SP-49 (cell line): ENCODE data around the genes KRTAP13-1, KRTAP6-1, SCAF4 and MRAP.

DNA sequence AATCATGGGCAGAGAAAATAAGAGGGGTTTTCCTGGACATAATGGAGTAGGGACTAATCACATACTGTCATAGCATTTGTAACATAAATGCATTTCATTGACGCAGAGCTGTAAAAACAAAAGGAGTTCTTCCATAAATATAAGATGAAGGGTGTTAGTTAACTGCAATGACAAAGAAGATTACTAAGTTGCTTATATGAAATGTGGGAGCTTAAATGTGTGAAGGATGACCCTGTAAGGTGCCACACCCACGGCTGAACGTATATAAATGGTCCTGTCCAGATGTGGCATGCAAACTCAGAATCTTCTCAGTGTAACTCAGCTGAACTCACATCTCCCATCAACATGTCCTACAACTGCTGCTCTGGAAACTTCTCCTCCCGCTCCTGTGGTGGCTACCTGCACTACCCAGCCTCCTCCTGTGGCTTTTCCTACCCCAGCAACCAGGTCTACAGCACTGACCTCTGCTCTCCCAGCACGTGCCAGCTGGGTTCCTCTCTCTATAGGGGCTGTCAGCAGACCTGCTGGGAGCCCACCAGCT lies at the start of gene KRTAP13-1:
KRTAP13-1 (plus strand) TSS at position 290 of the 541 bp plus-strand sequence.
- PRO-cap: no peak

- PRO-cap: no peak
These were observed at the start of gene KRTAP6-1 for GRCh38 chr21:30613862-30614201. KRTAP6-1 (minus strand) TSS chr21:30613930.

DNA sequence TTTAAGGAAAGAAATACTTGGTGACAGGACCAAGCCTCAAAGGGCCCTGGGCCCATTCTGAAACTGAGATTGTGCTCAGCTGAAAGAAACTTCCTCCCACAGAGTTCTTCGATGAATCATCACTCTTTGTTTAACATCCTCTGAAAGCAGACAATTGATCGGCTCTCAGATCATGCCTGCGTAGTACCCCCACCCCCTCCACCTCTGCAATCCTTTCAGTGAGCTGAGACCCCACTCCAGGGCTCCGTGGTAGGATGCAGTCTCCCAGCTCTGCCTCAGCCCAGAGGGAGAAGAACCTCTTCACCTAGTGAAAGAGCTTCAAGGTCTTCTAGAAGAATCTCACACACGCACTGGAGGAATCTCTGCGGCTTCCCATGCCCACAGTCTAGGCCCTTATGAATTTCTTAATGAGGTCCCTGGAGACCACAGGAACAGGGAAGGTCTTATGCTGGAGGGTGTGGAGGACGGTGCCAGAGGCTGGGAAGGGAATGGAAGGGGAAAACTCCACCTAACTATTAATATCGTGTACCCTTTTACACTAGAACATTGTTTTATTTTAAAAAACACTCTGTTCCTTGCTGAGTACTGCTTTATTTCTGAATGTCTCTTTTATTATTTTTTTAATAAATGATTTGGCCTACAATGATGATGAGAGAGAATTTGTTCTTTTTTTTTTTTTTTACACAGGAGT lies 104.8 kb upstream of the SOD1 start:
- PRO-cap: no peak

DNA sequence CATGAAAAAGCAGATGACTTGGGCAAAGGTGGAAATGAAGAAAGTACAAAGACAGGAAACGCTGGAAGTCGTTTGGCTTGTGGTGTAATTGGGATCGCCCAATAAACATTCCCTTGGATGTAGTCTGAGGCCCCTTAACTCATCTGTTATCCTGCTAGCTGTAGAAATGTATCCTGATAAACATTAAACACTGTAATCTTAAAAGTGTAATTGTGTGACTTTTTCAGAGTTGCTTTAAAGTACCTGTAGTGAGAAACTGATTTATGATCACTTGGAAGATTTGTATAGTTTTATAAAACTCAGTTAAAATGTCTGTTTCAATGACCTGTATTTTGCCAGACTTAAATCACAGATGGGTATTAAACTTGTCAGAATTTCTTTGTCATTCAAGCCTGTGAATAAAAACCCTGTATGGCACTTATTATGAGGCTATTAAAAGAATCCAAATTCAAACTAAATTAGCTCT lies 9.0 kb downstream of the SOD1 start:
- PRO-cap: no peak

GRCh38 chr21:31692101-31692772 lies 32.7 kb downstream of the SOD1 start:
- PRO-cap: no peak

DNA sequence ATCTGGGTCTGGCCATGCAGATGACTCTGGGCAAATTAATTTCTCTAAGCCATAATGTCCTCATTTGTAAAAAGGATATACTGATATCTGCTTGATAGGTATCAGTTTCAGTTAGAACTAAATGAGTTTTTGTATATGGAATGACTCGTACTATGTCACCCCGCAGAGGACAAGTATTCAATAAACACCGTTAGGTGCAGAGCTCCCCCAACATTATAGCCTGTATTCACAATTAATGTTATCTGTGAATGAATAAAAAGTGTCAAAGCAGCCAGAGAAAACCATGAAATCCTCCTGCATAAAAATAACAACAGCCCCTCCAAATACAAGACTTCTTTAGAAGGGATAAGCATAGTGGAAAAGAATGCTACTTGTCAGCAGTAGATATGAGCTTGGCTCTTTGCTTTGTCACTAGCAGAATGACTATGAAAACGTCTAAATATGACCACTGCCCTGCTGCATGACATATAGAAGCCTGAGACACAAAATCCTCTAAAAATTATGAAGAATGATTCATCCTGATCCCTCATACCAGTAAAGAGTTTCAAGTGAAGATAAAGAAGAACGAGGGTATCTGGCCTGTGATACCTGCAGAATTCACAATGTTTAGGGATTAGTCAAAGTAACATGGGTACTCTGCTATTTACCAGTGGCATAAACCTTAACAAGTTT lies 17.7 kb downstream of the SCAF4 start:
- PRO-cap: no peak

DNA sequence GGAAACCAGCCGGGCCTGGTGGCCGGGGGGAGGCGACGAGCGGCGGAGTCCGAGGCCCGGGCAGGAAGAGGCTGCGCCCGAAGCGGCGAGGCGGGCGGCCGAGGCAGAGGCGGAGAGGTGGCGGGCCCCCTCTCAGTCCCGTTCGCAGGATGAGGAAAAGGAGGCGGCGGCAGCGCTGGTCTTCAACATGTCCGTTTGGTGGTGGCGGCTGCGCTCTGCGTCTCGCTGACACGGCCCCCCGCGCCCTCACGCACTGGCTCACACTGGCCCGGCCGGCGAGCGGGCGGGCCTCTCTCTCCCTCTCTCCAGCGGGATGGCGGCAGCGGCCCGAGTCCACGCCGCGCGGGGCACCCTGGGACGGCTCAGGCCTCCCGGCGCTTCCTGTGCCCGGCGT lies at the start of gene SCAF4:
SCAF4 (minus strand) TSS at position 354 of the 394 bp plus-strand sequence.
- PRO-cap: bidirectional peak, plus-strand start outside the sequence, minus-strand start at position 354 of the sequence

DNA sequence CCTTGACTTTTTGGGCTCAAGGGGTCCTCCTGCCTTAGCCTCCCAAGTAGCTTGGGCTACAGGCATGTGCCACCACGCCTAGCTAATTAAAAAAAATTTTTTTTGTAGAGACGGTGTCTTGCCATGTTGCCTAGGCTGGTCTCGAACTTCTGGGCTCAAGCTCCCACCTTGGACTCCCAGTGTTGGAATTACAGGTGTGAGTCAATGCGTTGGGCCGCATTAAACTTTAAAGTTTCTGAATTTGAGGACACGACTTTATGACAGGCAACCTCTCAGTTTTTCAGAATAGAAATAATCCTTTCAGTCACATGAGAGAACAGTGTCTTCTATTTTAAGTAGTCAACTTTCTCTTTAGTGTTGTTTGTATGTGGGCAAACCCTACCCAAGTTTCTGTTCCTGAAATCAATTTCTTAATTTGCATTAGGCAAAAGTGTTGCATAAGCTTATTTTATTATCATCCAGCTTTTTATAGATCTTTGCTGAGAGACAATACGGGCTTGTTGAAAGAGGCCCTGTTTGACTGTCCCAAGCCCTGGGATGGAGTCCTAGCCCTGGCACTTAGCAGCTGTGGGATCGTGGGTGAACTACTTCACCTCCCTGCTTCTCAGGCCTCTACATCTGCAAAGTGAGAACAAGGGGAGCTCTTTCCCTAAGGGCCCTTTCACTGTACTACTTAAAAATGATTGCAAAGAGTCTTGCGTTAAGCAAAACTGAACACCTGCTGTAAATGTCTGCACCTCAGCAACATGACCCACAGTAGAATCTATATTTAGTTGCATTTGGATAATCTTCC lies 40.7 kb upstream of the SCAF4 start:
- PRO-cap: no peak

- PRO-cap: no peak
These were observed 41.3 kb upstream of the SCAF4 start for GRCh38 chr21:31773238-31773566.

DNA sequence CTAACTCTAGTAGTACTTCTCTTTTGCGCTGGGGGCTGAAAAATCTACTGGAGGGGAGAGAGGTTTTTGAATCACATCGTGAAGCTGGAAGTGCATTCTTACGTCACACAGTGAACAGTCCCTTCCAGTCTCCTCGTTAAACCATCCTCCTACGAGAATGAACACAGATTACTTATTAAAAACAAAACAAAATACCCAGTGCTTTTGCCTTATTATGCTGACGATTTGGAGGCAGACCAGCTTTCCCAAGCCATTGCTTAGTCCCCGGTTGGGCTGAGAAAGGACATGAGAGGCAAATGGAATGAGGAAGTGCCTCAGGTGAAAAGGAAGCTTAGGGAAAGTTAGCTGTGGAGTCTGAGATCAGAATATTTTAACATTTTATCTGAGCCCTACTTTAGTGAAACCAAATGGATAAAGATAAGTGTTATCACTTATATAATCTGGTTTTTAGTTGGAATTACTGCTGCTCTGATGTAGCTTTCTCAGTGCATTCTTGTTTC lies 16.2 kb downstream of the HUNK start:
- PRO-cap: no peak

DNA sequence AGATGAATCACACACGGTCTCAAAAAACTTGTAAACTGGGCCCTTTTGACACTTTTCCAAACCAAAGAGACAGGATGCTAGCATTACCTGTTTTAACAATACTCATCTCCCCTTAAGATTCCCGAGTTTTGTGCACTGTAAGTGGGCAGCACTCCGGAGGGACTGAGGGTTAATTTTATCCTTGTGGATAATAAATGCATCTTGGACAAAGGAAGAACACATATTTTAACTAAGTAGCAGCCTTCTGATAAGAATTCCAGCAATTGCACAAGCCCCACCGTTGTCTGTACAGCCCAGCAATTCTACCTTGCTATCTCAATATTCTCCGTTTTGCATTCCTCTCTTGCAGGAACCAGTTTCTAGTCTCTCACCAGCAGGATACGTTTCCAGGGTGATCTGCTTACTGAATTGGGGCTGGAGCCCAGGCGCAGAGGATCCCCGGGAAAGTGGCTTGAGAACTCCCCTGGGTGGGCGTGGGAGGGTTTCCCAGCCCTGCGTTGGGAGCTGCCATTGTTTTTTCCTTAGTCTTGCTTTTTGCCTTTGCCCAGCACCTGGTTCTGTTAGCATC lies 36.2 kb downstream of the HUNK start:
- PRO-cap: no peak

GRCh38 chr21:32256750-32257234 lies 22.1 kb downstream of the MIS18A start:
- PRO-cap: no peak

DNA sequence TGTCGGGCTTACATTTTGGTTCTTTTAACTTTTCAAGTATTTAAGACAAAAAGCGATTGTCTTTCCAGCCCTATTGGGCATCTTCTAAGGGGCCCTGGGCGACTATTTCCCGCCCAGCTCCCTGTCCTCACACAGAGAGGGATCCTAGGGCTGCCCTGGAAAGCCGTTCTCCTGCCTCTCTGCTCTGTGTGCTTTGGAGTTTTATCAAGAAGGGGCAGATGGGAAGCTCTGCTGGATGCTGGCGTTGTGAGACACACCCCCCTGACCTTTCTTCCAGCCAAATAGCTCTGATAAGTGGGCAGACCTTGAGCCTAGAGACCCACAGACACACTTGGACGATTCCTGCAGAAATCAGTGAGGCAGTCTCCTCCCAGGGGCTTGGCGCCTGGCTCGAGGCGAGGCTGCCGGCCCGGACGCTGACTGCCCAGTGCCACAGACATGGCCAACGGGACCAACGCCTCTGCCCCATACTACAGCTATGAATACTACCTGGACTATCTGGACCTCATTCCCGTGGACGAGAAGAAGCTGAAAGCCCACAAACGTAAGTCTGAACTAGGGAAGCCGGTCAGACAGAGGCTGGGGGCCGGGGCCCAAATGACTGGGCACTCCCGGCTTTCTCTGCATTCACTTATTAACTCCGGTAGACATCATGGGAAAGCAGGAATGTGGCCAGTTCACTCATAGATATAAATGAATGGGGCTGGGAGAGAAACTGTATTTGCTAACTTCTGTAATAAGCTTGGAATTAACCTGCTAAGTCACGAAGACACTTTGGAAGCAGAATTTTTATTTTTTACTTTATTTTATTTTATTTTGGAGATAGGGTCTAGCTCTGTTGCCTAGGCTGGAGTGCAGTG lies at the start of gene MRAP:
MRAP (plus strand) TSS at position 322 of the 860 bp plus-strand sequence.
- PRO-cap: no peak

GRCh38 chr21:32414190-32414698 lies 1.7 kb downstream of the EVA1C start:
- PRO-cap: no peak

- PRO-cap: no peak
These were observed 44.9 kb downstream of the EVA1C start for GRCh38 chr21:32457321-32457949.

DNA sequence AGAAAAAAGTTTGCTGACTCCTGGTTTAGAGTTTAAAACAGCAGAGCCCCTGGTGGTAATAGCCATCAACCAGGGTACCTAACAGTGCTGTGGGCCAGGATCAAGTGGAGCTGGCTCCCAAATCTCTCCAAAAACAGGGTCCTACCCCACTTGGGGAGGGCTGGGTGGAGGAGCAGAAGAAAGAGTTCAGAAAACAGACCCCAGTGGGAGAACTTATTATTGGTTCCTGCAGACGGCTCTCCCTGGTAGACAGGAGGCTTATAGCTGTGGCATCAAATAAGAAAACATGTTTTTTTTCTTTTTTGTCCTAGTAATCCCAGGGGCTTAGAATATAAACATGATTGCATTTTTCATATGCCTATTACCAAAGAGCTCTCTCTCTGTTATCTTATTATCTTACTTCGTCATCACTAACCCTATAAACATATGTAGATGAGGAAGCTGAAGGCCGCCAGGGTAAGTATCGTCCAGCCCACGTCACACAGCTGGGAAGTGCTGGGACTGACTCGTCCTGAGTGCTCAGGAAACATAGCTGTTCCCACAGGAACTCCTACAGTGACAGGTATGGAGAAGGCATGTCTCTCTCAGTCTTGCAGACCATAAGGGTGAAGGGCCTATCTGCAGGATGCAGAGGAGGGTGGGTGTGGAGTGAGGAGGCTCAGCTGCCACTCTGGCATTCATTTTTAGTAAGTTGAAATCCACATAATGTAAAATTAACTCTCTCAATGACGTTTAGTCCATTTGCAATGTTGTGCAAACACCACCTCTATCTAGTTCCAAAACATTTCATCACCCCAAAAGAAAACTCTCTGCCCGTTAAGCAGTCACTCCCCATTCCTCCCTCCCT lies 68.6 kb downstream of the TCP10L start:
- PRO-cap: no peak

GRCh38 chr21:32603194-32603635 lies 9.0 kb downstream of the CFAP298 start:
- PRO-cap: no peak

DNA sequence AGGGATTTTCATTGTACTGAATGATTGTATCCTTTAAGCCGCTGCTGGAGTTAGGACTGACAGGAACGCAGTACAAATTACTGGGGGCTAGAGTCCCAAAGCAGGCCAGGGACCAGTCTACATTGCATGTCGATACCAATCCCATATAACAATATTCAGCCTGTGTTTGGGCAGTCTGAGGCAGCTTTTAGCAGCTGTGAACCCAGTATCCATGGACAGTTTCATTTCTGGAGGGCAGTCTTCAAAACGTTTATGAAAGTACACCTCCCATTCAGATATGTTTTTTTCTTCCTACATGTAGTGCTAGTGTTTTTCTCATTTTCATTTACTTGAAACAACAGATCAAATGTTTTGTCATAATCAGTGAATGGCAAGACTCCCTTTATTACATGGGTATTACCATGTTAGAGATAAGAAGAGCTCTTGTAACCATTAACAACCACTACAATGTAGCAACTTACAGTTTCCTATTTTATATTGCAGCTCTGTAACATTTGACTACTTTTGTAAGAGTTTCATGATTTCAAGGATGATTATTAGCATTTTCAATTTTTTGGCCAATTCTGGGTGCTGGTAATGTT lies 4.0 kb upstream of the SYNJ1 start:
- PRO-cap: no peak

DNA sequence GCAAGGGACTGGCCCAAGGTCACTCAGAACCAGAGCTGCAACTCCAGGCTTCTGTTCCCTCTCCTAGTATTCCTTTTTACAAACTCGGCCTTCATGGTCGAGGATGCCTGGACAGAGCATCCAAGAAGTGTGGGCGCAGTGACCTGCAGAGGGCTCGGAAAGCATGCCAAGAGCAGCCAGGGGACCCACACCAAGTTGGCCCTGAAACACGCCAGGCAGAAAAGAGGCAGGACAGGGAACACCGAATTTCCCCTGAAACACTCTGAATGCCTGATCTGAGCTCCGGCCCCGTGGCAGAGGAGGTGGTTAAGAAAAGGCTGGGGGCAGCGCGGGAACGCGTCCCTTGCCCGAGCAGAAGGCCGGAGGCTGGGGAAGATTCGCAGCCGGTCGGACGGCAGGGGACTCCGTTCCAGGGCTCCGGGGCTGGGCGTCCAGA lies 721 bp downstream of the PAXBP1 start:
- PRO-cap: no peak

GRCh38 chr21:33233440-33233948 lies 3.8 kb downstream of the IFNAR2 start:
- PRO-cap: no peak